Mesangial cell (primary cell): ENCODE measurements around a stretch of chr14.

GRCh38 chr14:100150707-100151002, 8.8 kb downstream of the DEGS2 start:
- RAMPAGE, long total RNA = no peak

DNA sequence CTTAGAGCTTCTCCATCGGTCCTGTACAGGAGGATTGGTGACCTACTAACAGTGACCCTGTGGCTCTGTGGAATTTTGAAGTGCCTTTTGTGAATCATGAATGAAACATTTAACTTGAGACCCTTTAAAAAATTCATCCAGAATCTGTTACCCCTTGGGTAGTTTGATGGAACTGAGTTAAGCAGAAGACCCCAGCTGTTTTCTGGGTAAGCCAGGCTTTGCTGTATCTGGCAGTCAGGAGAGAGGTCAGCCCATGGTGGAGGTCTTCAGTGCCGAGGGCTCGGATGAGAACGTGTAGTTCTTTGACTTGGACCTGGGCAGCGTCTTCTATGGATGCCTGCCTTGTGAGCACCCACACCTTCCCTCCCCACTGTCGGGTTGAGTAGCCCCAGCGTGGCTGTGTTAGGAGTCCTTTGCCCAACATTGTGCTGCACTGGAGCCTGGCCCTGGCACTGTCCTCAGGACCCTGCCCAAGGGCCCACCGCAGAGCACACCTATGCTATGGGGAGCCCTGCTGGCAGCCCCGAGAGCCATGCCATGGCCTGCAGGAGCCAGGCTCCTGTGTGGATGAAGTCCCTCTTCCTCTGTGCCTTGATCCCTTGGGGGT, 26.8 kb downstream of the SLC25A29 start:
- RAMPAGE, long total RNA = no peak

DNA sequence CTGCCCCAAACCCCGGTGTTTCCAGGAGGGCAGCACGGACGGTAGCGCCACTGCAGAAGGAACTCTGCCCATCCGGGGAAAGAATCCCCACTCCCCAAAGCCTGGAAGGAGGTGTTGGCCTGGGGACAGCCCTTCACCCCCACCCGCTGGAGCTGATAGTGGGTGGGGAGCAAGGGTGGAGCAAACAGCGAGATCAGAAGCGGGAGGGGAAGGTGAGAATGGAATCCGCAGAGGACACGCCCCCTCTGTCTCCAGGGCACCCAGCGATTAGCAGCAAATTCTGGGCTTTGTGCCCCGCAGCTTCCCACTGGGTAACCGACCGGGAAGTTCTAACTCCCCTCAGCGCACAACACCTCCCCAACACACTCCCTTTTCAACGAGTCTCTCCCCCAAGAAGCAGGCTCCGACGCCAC, 1.4 kb downstream of the SLC25A29 start:
- RAMPAGE, long total RNA = no peak

GRCh38 chr14:100342406-100342630, 19.2 kb downstream of the SLC25A47 start:
- RAMPAGE, long total RNA = no peak

DNA sequence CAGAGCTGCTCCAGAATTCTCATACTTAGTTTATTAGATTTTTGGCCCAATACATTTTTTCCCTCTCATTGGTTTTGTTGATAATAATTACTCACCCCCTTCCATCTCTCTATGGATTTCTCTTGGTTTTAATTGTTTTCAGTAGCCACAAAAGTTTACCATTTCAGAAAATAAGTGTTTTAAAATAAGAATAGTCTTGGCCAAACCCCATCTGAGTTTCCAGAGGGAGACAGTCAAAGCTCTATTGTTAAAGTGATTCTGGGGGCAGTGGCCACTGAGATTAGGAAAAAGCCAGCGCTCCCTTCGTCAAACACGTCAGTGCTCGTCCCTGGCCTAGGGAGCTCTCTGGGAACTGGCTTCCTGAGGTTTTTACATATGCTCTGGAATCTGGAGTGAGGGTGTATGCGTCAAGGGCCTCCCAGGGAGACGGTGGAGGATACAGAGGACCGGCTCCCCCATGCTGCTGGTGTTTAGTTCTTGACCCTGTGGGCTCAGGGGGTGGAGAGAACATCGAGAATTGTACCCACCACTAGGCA, 33.7 kb downstream of the WDR25 start:
- RAMPAGE, long total RNA = no peak

GRCh38 chr14:100425025-100425557, 48.8 kb downstream of the WDR25 start:
- RAMPAGE, long total RNA = no peak

GRCh38 chr14:100567600-100568593, 19.3 kb downstream of the BEGAIN start:
- RAMPAGE, long total RNA = no peak

DNA sequence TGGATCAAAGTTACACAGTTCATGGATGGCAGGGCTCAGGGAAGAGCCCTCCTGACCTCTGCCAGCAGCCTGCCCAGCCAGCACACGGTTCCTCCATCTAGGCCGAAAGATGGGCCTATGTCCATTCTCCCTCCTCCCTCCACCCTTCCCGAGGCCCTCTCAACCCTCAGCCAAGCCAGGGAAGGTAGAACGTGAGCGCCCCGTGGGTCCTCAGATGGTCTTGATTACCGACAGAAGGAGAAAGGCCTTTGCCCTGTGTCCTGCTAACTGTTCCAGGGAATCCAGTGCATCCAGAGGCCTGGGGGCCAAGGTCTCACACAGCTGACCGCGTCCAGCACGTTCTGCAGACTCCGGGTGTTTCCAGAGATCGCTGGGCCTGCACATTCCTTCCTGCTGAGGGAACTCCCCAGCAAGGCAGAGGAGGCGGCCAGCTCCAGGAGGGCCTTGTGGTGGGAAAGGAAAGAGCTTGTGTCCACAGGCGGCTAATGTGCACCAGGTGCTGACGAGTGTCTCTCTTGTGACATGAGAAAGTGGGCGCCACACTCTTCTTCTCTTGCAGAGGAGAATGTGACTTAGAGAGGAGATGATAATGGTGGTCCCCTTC, 47.0 kb upstream of the DLK1 start:
- RAMPAGE, long total RNA = no peak

- RAMPAGE, long total RNA = no peak
Measured at GRCh38 chr14:100703754-100704227, 22.9 kb upstream of the DLK1 start.

DNA sequence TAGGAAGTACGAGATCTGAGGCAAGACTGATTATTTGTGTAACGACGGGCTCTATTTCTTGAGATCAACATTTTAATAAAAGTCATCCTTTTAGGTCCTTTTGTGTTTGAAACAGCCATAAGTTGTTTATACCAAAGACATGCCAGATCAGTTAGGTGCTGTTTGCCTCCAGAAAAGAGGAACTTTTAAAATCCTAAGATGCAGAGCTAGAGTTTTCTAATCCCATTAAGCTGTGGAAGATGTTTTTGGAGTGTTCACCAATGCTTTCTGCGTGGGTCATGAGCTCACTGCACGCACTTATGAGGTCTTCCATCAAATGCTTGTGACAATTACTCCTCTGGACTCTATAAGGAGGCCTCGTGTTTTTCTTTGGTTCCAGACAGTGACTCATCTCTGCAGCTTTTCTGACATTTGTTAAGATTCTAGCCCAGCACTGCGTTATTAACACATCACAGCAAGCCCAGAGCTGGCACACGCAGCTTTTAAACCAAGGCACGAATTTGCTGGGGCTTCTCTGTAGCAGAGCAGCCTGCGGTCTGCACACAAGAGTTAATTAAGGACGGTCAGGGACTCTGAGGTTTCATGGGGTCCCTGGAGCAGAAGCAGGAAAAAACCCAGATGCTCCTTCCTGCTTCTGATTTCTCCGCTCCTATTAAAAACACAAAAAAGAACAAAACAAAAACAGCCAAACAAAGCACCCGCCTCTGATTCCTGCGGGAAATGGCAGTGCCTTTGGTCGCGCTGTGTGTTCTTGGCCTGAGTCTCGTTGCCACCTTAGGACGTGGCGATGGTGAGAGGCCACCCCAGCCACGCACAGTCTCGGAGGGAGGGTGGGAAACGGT, 60.7 kb downstream of the RTL1 start:
- RAMPAGE, long total RNA = no peak

DNA sequence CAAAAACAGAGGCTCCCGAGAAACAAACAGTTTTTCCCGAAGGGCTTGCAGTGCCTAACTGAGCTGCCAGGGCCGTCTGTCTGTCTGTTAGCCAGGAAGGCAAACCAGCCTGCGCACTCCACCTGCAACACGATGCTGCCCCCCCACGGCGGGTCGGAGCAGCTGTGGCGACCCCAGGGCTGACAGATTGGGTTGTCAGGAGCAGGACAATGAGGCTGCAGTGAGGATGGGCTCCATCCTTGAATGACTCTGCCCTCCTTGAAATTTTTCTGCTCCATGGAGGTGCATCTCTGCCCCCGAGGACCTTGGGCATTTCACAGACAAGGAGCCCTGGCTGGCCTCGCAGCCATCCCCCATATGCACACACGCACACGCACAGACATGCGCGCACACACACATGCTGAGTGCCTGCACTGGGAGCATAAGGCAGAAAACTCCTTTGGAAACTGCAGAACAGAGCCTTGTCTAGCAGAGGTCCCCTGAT, 2.6 kb downstream of the RTL1 start:
- RAMPAGE, long total RNA = no peak

- RAMPAGE, long total RNA = no peak
Measured at GRCh38 chr14:100907219-100907707, 3.7 kb upstream of the RTL1 start.

GRCh38 chr14:101005401-101006002, 102.0 kb upstream of the RTL1 start:
- RAMPAGE, long total RNA = no peak

- RAMPAGE, long total RNA = no peak
Measured at GRCh38 chr14:101590001-101590405, 171.5 kb upstream of the PPP2R5C start.

DNA sequence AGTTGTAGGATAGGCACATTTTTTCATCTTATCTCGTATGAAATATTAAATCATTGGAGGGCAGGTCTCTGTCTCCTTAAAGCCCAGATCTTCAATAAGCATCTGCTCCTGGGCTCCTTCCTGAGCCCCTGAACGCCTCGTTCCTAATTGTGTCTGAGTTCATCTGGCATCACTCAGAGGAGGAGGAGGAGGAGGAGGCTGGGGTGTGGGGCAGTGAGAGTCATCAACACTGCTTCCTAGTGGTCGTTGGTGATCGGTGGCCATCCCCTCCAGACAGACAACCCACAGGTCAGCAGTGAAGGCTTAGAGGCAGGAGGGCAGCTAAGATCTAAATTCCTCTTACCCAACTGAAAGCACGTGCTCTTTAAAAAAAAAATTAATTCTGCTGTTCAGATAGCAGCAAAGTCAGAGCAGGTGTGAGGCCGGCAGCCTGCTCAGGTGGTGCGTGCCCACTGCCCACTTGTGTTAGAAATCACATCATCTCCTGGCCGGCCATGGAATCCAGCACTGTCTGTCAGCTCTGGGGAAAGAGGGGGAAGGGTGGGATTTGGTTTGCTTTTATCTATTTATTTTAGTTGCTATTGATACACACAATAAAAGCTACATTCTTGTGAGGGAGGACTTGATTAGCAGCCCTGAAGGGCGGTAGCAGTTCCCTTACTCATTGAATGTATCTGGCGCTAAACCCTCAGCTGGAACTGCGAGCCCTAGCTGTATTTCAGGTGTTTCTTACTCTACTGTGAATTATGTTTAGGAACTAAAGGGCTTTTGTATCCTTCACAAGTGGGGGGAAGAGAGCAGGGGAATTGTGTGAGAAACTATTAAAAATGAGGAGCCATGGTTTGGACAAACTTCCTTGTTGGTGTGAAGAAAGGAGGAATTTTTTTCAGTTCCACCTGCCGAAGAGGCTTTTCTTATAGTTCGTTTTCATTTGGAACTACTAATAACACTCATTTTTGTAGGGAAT, 46.7 kb downstream of the PPP2R5C start:
- RAMPAGE, long total RNA = no peak

- RAMPAGE, long total RNA = no peak
Measured at GRCh38 chr14:101816004-101816631, 54.6 kb downstream of the PPP2R5C start.

- RAMPAGE, long total RNA = no peak
Measured at GRCh38 chr14:101842168-101842508, 80.6 kb downstream of the PPP2R5C start.

DNA sequence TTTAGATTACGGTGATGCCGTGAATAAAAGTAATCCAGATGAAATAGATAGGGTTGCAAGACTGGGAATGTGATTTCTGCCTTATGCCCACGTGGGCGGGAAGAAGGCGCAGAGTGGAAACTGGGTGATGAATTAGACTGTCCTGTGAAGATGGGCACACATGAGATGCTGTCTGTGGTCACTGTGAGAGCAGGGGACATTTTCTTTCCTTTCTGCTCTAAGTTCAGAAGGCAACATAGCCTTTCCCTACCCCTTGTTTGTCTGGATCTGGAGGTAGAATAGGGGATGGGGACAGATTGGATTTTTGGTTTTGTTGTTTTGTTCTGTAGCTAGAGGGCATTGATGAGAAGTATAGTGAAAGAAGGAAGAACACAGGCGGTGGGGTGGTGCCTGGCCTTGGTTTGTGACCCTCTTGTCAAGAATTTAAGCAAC, 97.8 kb downstream of the PPP2R5C start:
- RAMPAGE, long total RNA = no peak

DNA sequence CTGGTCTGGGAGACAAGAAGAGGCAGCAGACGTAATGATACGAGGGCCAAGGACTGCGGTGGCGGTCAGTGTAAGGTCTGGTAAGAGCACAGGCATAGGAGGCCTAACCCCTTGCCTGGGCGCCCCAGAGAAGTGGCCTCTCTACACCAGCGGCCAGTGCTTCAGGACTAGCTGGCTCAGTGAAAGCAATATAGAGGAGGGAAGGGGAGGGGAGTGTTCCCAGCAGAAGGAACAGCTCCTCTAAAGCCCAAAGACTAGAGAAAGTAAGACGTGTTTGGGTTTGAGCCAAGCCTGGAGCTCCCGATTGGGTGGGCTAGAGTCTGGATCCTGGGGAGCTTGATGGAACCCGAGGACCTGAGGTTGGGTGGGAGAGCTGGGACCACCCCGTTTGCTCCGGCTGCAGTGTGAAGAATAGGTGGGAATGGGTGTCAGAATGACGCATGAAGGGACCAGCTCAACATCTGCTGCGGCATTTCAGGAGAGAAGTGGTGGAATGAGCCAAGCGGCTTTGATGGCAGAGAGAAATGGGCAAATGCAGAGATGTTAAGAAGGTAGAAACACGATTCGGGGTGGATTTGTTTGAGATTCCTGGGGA, 99.8 kb upstream of the DYNC1H1 start:
- RAMPAGE, long total RNA = no peak

GRCh38 chr14:101948280-101949058, 15.9 kb upstream of the DYNC1H1 start:
- RAMPAGE, long total RNA = no peak